Sternocleidomastoid (tissue), 1 donor: ENCODE measurements around a stretch of chr1.

- PRO-cap, result no peak
These were observed 7.5 kb upstream of the C4BPB start for GRCh38 chr1:207081158-207081604.

GRCh38 chr1:207153142-207153435 is 49.1 kb downstream of the C4BPA start:
- PRO-cap, result no peak

GRCh38 chr1:207309640-207310300 is 11.7 kb upstream of the CD55 start:
- PRO-cap, result bidirectional peak, plus-strand start at chr1:207309884, minus-strand start at chr1:207309803

- PRO-cap, result no peak
These were observed 60.8 kb upstream of the CR2 start for GRCh38 chr1:207393251-207393886.

GRCh38 chr1:207762249-207762976 is 10.6 kb downstream of the CD46 start:
- PRO-cap, result no peak

GRCh38 chr1:207803110-207803401 is 51.2 kb downstream of the CD46 start:
- PRO-cap, result no peak

GRCh38 chr1:207807326-207808718 is 56.0 kb downstream of the CD46 start:
- PRO-cap, result no peak

DNA sequence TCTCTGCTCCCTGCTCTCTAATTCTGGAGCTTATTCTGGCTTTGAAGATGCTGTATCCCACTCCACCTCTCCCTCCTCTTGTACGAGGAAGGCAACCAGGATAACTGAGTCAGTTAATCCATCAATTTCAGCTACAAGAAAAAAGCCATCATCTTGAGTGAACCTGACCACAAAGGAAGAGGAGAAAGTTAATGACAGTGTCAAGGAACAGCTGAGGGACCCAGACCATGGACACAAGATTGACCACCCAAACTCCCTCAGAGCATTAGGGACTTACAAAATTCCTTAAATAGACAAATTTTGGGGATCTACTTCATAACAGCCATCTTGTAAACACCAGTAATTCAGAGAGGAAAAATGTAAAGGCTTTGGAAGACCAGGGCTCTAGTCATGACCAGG is 67.9 kb downstream of the CD46 start:
- PRO-cap, result no peak

DNA sequence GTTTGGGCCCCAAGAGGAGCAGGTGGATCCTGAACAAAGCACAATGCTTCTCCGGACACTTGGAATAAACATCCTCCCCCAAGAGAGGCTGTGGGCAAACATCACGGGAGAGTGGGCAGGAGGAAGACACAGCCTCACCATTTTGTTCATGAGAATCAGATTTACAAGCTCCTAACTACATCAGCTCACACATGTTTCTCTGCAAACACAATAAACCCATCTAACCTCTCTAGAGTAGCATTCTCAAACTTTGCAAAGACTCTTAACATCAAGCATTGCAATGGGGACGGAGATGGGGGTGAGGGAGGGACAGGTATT is 18.0 kb downstream of the CD34 start:
- PRO-cap, result no peak

GRCh38 chr1:208047966-208048438 is 137.1 kb upstream of the CD34 start:
- PRO-cap, result no peak

DNA sequence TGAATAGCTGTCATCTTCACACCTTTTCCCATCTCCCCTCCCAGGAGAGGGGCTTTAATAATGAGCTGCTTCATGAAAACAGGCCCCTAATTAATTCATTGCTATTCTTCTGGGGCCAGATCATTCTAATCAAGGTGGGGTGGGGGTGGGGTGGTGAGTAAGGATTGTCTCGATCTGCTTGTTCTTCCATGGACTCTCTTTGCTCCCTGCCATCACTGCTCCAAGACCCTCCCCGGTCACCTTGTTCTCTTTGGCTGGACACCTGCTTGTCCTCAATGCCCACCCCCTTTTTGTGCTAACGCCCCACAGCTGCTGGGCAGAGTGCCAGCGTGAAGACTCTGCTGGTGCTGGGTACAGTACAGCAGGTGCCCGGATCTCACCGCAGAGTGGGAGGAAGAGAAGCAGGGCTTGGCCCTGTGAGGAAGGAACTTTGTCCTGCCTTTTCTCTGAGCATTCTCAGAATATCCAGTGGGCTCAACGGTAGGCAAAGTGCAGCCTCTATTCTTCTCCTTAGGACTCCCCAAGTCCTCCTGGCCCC is 90.2 kb downstream of the PLXNA2 start:
- PRO-cap, result no peak

DNA sequence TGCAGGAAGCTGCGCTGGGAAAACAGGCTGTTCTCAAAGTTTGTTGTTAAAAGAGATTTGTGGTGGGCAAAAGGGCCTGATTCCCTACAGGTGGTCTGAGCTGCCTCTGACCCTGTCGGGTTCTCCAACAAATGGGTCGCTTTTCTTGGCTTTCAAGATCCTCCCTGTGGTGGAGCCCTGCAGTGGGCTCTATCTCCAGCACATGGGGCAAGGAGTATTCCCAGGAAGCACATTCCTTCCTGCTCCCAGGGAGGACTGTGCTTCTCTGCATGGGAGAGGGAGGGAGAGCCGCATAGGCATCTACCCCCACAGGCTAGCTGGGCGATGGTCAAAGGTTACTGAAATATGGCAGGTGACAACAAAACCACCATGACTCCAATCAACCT is 85.5 kb downstream of the PLXNA2 start:
- PRO-cap, result no peak

GRCh38 chr1:208233371-208234078 is 10.7 kb downstream of the PLXNA2 start:
- PRO-cap, result bidirectional peak, plus-strand start at chr1:208233916, minus-strand start at chr1:208233661

GRCh38 chr1:208476322-208476797 is 232.2 kb upstream of the PLXNA2 start:
- PRO-cap, result no peak

DNA sequence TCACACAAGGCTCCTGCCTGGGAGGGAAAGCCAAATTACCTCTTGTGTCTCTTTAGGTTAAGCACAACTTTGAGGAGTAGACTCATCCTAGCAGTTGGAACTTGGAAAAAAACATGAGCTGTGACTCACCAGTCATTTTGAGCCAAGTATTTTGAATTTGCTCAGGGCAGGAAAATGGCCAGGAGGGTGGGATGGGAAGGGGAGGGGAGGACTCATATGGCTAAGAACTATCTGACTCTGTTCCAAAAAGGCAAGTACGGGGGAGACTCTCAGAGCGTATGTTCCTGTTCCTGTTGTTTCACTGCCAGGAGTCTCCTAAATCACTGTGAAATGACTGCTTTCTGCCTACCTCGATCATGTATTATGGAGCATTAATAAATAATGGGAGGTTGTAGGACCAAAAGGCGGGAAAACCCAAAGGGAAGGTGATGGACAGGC is 214.3 kb upstream of the CAMK1G start:
- PRO-cap, result no peak

- PRO-cap, result no peak
These were observed 211.6 kb upstream of the CAMK1G start for GRCh38 chr1:209371908-209372285.

DNA sequence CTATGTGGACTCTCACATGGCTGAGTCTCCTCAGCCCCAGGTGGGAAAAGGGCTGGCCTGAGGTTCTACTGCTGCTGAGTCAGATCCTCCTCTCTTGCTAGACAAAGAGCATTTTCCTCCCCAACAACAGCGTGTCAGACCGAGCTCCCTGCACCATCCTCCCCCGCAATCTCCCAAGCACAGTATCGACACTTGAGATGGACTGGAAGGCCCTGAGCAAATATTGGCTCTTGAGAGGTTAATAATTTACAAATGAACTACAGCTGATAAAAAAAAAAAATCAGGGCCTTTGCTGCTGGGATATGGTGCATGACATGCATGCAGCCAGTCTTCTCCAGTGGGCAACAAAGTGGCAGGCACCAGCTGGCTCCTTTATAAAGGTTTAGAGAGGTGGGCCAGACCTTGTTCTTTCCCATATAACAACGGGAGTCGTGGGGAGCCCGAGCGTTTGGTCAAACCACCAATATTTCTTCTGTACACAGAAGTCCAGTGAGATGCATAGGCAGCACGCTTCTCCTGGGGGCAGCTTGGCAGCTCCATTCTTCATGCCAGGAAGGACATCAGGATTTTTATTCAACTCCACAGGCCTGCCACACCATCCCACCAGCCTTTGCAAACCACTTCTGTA is 55.4 kb upstream of the CAMK1G start:
- PRO-cap, result no peak

DNA sequence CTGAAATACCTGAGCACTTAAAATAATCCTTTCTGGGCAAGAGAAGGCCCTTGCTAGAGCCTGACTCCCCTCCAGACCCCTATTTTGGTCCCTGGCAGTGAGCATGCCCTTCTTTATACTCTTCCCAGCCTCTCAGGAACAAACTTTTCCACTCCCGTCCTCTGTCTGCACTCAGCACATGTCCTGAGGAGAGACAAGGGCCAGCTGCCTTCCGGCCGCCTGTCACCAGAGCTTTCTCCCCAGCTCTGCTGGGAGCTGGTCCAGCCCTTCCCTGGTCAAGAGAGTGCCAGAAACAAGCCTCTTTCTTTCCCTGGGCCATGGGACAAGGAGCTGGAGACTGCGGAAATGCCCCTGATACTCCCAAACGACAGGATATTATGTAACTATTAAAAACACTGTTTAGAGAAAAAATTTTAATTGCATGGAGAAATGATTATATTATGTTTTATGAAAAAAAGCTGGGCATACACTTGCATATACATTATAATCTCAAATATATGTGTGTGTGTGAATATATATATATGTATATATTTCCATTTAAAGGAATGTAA is 10.4 kb downstream of the LAMB3 start:
- PRO-cap, result unidirectional peak, minus-strand start at position 247 of the sequence

- PRO-cap, result no peak
These were observed 7.7 kb upstream of the LAMB3 start for GRCh38 chr1:209659809-209660527.

DNA sequence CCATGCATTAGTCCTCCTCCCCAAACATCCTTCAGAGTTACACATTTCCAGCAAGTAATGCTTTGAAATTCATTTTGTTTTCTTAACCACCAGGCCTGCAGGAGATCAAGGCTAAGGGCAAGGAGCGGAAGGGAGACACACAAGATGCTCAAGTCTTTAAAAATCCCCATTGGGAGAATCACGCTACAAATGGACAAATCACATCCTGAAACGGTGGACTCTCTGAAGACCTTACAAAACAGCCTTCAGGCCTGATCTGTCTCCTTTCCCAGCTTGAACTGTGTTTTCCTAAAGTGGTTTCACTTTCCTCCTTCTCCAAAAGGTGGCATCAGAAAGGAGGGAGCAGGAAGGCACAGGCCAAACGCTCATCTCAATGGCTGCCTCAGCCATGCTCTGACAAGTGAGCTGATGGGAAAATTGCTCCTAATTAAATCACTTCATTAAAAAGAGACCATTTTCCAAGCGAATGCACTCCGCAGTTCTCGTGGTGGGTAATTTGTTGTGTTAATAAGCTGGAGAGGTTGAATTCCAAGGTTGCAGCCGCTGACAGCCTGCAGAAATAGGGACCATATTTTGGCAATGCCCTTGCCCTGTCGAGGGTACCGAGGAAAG is 47.7 kb downstream of the UTP25 start:
- PRO-cap, result no peak